ENCODE results near the gene NMNAT2.

CAGE:
- cytosol, long polyA minus RNA, result no peak
- cytosol, long polyA plus RNA, result no peak
- long polyA plus RNA, result no peak
- nucleus, long polyA minus RNA, result no peak
- nucleus, long polyA plus RNA, result no peak
These were observed 4.3 kb downstream of the TEDDM1 start for GRCh38 chr1:182396157-182396486.

DNA sequence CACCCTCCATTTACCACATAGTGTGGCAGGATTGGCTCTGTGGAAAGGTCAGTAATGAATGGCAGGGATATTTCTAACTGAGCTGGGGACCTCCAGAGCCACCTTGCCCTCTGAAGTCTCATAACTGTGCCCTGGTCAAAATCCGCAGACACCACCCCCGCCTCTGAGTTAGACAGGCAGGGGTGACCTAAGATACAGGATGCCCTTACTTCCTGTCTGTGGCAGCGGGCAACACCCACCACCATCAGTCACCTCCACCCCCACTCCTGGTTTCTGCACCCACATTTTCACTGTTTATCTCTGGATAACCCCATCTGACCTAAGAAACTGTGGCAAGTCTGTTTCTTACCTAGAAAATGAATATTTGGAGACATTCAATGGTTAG is 25.5 kb upstream of the RGS16 start:
CAGE:
- cytosol, long polyA minus RNA, result no peak
- cytosol, long polyA plus RNA, result no peak
- long polyA plus RNA, result no peak
- nucleus, long polyA minus RNA, result no peak
- nucleus, long polyA plus RNA, result no peak

DNA sequence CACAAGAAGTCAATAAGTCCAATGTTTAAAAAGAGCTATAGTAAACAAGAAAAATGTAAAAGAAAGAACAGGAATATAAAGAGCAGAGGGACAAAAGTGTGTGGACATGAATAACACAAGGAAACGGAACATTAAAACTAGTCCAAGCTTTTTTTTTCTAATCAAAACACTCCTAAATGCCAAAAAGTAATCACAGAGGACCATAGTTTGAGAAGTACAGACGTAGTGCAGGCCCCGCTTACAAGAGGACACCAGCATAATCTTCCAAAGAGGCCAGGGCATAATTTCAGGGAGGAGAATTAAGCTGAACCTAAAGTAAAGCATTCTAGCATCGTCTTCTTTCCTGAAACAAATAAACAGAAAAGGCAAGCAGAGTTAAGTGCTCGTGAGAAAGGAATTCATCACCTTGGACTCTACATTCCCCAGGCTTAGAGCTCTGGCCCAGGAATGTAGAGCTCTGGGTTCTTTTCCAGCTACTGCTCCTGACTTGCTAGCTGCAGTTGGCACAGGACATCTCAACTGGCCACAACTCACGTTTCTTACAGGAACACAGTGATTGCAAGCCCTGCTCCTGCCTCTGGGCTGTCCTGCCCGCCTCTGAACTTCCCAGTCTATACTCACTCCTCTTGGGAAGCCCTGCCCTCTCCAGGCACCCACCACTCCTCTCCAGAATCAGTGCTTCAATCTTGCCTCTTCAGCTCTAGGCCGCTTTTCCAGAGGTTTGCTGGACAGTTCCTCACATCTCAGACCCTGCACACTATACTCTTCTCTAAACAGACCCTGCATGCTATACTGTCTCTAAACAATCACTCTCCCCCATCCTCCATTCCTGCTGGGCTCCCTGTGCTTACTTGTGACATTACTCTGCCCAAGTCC is 9.8 kb downstream of the RGS8 start:
CAGE:
- cytosol, long polyA minus RNA, result no peak
- cytosol, long polyA plus RNA, result no peak
- long polyA plus RNA, result no peak
- nucleus, long polyA minus RNA, result no peak
- nucleus, long polyA plus RNA, result no peak

GRCh38 chr1:182843081-182843565 is 4.0 kb downstream of the DHX9 start:
CAGE:
- cytosol, long polyA minus RNA, result no peak
- cytosol, long polyA plus RNA, result no peak
- long polyA plus RNA, result no peak
- nucleus, long polyA minus RNA, result start-site peak on the plus strand at chr1:182843297-182843355, 30 reads
- nucleus, long polyA plus RNA, result no peak

GRCh38 chr1:182848125-182849182 is 9.3 kb downstream of the DHX9 start:
CAGE:
- cytosol, long polyA minus RNA, result no peak
- cytosol, long polyA plus RNA, result no peak
- long polyA plus RNA, result no peak
- nucleus, long polyA minus RNA, result no peak
- nucleus, long polyA plus RNA, result no peak

DNA sequence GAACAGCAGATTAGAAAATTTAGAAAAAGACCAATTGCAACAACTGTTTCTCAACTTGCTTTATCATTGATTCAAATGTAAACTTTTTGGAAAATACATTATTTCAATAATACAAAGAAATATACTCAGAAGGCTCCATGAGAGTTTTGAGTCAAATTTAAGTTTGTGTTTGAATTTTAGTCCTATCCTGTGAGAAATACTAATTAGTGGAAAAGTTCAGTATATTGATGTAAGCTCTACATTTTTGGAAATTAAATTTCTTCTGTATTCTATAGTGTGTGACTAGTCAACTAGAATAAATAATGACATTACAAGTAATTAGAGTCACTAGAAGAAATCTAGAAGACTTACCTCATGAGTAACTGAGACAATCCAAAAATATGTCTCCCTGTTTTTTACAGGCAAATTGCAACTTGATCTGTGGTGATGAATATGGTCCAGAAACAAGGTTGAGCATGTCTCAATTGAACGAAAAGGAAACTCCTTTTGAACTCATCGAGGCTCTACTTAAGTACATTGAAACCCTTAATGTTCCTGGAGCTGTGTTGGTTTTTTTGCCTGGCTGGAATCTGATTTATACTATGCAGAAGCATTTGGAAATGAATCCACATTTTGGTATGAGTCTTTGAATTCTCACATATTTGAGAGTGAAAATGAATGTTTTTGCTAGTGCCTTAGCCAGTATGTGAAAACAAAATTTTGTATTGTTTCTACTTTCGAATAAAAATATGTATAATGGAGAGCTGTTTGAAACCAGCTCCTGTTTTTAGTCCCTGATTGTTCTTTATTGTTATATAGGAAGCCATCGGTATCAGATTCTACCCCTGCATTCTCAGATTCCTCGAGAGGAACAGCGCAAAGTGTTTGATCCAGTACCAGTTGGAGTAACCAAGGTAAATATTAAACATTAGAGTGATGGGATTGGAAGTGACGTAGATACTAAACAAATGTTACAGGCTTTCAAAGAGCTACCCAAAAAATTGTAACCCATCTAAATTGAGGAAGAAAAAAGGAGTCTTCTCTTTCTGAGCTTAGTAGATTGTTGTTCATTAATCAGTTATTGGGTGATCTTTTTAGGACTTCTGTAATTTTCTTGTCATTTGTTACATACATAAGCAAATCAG is 36.9 kb downstream of the DHX9 start:
CAGE:
- cytosol, long polyA minus RNA, result no peak
- cytosol, long polyA plus RNA, result no peak
- long polyA plus RNA, result no peak
- nucleus, long polyA minus RNA, result no peak
- nucleus, long polyA plus RNA, result no peak

DNA sequence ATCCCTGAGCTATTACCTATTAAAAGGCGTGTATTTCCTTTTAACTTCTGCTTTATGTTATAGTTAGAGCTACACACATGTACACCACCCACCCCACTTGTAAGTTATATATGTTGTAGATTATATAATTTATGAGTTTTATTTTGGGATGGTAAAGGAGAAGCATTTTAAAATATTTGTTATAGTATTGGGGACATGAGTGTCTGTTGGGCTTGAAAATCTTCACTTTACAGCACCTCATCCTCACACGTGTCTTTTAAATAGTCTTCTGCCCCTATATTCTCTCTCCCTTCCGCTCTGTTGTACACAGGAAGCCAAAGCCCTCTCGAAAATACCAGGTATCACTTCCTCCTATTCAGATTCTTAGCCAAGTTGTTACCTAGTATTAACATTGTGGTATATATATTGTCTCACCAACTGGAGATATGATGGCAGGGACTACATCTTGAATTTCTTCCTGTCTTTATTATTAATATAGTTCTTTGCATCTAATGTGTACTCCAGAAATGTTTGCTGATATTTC is 25.4 kb downstream of the LAMC1 start:
CAGE:
- cytosol, long polyA minus RNA, result no peak
- cytosol, long polyA plus RNA, result no peak
- long polyA plus RNA, result no peak
- nucleus, long polyA minus RNA, result no peak
- nucleus, long polyA plus RNA, result no peak

GRCh38 chr1:183128541-183128936 is 57.5 kb upstream of the LAMC2 start:
CAGE:
- cytosol, long polyA minus RNA, result no peak
- cytosol, long polyA plus RNA, result no peak
- long polyA plus RNA, result no peak
- nucleus, long polyA minus RNA, result start-site peak on the plus strand at chr1:183128708-183128747, 142 reads
- nucleus, long polyA plus RNA, result no peak

DNA sequence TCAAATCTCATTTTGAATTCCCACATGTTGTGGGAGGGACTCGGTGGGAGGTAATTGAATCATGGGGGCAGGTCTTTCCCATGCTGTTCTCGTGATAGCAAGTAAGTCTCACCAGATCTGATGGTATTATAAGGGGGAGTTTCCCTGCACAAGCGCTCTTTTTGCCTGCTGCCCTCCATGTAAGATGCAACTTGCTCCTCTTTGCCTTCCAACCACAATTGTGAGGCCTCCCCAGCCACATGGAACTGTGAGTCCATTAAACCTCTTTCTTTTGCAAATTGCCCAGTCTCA is 106.4 kb downstream of the NMNAT2 start:
CAGE:
- cytosol, long polyA minus RNA, result no peak
- cytosol, long polyA plus RNA, result no peak
- long polyA plus RNA, result no peak
- nucleus, long polyA minus RNA, result no peak
- nucleus, long polyA plus RNA, result no peak

DNA sequence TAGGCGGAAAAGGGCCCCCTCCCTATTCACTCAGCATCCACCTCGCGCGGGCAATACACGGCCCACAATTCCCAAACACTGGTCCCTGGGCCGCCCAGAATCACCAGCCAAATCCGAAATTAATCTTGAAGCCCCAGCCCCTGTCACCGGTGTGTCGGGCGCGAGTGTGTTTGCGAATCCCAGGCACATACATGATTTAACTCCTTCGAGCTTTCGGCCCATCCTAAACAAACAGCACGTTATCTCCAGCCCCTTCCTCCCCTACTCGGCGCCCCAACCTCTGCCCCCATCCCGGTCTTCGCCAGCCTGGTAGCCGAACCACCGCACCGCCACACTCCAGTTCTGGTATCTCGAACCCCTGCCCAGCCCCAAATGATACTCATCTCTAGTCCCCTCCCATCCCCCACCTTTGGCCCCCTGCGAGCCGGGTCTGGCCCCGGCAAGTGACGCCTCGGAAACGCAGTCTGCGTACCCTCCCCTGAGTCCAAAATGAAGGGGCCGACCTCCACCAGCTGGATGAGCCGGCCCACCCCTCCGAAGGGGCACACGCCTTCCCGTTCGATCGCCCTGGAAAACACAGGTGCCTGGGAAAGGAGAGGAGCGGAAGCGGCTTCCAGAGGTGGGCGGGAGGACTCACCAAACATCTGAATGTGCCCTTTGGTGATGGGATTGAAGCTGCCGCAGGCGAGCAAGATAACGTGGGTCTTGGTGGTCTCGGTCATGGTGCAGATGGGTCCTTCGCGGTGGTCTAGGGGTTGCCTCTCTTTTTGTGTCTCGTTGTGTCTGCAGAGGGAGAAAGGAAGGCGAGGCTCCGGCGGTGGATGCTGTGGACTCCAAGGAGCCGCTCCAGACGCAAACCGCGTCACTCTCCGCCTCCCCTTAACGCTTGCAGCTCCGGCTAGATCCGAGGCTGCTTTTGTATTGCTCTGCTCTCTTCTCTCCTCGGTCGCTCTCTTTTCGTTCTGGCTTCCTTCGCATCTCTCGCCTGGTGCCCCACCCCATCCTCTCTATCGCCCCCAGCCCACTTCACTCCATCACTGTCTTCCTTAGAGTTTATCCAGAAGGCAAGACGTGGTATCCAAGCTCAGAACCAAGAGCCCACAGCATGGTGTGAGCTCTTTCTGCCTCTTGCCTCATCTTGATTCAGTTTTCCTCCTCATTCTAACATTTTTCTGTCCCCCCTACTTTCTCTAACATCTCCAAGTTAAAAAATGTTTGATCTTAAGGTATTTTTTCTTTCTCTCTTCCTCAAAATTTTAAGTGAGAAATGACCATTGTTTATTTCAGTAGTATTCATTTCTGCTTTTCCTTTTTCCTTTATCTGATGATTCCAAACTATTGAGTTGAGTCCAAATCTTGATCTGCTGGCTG is at the start of gene NMNAT2:
NMNAT2 (minus strand) TSS at position 835 of the 1,371 bp plus-strand sequence.
CAGE:
- cytosol, long polyA minus RNA, result no peak
- cytosol, long polyA plus RNA, result no peak
- long polyA plus RNA, result no peak
- nucleus, long polyA minus RNA, result no peak
- nucleus, long polyA plus RNA, result no peak

CAGE:
- cytosol, long polyA minus RNA, result no peak
- cytosol, long polyA plus RNA, result no peak
- long polyA plus RNA, result no peak
- nucleus, long polyA minus RNA, result no peak
- nucleus, long polyA plus RNA, result no peak
These were observed 15.5 kb upstream of the NMNAT2 start for GRCh38 chr1:183433691-183434167.

DNA sequence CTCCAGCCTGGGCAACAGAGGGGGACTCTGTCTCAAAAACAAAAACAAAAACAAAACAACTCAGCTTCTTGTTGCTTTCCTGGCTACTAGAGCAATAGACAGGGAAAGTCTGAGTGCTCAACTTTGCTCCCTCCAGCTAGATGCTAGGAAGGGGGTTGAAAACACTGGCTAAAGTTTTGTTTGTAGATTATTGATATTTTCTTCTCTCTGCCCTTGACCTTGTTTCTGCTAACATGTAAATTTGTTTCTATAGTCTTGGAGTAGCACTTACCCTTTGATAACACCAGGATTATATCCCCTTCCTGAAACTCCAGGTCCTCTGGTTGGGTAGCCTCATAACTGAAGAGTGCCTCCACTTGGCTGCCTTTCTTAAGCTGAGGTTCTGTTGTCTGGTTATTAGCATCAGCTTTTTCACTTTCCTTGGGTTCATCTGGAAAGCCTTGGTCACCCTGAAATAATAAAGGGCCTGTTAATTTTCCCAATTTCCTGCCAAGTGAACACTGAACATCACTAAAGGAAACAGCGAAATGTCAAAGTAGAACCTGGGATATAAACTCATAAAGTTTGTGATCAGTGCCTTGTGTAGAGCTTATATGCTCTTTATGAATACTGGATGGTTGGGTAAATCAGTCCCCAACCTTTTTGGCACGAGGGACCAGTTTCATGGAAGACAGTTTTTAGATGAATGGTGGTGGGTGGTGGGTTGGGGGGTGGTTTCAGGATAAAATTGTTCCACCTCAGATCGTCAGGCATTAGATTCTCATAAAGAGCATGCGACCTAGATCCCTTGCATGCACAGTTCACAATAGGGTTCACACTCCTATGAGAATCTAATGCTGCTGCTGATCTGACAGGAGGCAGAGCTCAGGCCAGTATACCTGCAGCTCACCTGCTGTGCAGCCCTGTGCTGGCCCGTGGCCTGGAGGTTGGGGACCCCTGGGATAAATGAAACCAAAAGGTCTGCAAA is 30.2 kb downstream of the NCF2 start:
CAGE:
- cytosol, long polyA minus RNA, result no peak
- cytosol, long polyA plus RNA, result no peak
- long polyA plus RNA, result no peak
- nucleus, long polyA minus RNA, result no peak
- nucleus, long polyA plus RNA, result no peak

DNA sequence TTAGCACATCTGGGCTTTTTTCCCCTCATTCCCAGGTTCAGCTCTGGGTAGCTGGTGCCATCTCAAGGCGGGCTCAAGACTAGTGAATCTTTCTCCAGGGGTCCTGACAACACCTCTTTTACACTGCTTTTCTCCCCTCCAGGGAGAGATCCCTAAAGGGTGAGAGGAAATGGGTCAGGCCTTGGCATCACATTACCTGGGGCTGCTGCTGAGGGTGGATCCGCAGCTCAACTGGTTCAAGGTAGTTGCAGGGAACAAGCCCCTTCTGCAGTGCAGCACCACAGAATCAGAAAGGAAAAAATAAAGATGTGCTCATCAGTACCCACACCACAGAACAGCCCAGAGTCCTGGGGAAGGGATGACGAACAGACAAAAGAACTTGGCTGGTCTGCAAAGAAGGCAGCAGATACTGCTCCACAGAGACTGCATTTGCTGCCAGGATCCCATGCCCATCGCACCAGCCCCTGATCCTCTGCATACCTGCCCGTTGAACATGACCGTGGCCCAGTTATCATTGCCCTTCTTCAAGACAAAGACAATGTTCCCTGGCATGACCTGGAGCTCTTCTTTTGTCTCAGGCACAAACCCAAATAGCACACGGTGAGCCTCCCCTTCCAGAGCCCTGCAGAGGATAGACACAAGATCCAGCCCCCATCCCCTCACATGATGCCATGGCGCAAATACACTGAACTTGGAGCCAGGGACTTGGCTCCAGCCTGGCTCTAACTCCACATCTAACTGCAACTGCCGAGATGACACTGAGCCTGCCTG is 23.4 kb downstream of the NCF2 start:
CAGE:
- cytosol, long polyA minus RNA, result no peak
- cytosol, long polyA plus RNA, result no peak
- long polyA plus RNA, result no peak
- nucleus, long polyA minus RNA, result no peak
- nucleus, long polyA plus RNA, result no peak

DNA sequence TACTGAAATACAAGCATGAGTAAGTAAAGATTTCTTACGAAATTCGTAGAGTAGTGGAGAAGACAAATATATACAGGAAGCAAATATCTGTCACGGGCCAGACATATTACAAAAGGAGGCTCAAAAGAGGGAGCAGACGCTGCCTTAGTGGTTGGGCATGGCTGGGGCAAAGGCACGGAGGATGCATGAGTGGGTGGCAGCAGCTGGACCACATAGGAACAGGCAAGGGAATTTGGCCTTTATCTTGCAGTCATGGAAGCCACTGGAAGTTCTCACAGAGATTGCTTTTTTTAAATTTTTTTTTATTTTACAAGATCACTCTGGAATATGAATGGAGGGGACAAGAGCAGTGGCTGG is 6.7 kb downstream of the NCF2 start:
CAGE:
- cytosol, long polyA minus RNA, result no peak
- cytosol, long polyA plus RNA, result no peak
- long polyA plus RNA, result no peak
- nucleus, long polyA minus RNA, result no peak
- nucleus, long polyA plus RNA, result no peak

DNA sequence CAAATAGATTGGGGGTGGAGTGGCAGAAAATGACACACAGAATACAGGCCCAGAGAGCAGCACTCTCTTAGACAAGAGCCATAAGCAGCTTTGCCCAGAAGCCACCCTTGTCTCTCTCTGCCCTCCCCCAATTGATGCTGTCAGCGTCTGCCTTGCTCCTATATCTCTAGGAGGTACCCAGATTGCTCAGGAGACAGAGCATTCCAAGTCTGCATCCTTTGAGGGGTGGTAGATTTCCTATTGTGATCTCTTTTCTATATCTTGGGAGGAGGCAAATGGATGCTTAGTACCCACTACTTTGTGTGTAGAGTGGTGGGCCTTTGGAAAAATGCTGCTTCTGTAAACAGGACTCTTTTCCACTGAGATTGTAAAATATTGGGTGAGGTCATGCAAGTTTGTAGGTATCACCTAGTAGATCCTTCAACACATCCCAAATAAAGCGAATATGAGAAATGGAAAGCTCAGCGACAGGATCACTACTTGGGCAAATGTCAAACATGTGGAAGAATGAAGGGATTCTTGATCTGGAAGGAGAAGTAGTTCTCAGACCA is 1.9 kb downstream of the RGL1 start:
CAGE:
- cytosol, long polyA minus RNA, result no peak
- cytosol, long polyA plus RNA, result no peak
- long polyA plus RNA, result no peak
- nucleus, long polyA minus RNA, result no peak
- nucleus, long polyA plus RNA, result no peak

DNA sequence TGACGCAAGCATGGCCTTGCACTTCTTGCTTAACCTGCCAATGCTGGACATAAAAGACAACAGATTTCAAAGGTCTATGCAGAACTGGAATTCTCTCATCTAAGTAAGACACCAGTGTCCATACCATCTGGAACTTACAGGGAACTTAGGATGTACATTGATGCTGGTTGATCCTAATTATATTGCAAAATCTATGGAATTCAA is 2.6 kb downstream of the COLGALT2 start:
CAGE:
- cytosol, long polyA minus RNA, result no peak
- cytosol, long polyA plus RNA, result no peak
- long polyA plus RNA, result no peak
- nucleus, long polyA minus RNA, result no peak
- nucleus, long polyA plus RNA, result no peak

DNA sequence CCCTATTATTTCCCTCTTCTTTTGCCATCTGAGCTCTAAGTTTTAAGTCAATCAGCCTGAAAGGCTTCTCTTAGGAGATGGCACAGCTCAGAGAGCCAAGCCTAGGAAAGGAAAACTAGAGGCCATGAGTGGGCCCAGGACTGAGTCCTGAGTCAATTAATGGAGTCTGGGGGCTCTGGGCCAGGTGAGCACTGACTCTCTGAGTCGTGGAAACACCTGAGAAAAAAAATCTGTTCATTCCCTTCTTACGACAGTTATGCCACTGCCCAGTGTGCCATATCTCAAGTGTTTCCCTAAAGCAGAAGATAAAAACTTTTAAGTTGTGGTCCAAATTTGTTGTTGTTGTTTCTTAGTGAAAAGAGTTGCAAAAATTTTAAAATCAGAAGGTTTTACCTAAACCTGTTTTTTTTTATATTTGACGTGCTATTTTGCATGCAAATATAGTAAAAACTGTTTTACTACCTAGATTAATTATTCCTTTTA is 157.4 kb downstream of the TSEN15 start:
CAGE:
- cytosol, long polyA minus RNA, result no peak
- cytosol, long polyA plus RNA, result no peak
- long polyA plus RNA, result no peak
- nucleus, long polyA minus RNA, result no peak
- nucleus, long polyA plus RNA, result no peak

DNA sequence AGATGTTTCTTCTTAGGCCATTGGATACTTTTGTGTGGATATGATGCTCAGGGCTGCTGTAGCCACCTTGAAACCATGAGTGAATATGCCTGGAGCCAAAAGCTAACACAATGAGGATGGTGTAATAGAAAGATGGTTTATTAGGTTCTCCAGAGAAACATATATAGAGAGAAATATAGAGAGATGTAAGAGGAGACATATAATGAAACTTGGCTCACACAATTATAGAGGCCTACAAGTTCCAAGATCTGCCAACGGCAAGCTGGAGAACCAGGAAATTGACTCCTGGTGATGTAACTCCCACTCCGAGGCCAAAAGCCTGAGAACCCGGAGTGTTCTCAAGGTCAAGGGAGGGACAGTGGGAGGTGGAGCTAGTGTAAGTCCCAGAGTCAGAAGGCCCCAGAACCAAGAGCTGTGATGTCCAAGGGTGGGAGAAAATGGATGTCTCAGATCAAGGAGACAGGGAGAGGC is 22.6 kb upstream of the C1orf21 start:
CAGE:
- cytosol, long polyA minus RNA, result no peak
- cytosol, long polyA plus RNA, result no peak
- long polyA plus RNA, result no peak
- nucleus, long polyA minus RNA, result no peak
- nucleus, long polyA plus RNA, result no peak

CAGE:
- cytosol, long polyA minus RNA, result no peak
- cytosol, long polyA plus RNA, result no peak
- long polyA plus RNA, result no peak
- nucleus, long polyA minus RNA, result no peak
- nucleus, long polyA plus RNA, result no peak
These were observed 66.7 kb downstream of the C1orf21 start for GRCh38 chr1:184453185-184454196.

DNA sequence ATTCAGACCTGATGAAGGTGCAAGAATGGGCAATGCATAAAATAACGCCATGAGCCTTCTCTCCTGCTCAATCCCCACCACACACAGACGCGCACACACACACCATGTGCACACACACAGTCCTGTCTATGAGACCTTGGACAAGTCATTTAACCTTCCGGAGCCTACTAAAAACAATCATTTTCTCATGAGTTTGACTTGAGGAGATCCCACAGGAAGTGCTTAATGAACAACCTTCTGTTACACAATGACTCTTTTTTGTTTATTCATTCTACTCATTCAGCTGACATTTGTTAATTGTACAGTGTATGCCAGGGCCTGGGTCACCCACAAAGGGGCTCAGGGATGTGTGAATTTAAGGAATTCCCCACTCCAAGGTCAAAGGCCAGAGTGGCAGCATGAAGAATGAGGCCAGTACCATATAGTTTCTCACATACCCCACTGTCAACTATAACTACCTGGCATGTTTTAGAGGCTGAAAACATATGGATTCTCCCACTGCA is 125.3 kb downstream of the EDEM3 start:
CAGE:
- cytosol, long polyA minus RNA, result no peak
- cytosol, long polyA plus RNA, result no peak
- long polyA plus RNA, result no peak
- nucleus, long polyA minus RNA, result no peak
- nucleus, long polyA plus RNA, result no peak

Measured in keratinocyte (primary cell).